ENCODE measurements around a stretch of chr16.

DNA sequence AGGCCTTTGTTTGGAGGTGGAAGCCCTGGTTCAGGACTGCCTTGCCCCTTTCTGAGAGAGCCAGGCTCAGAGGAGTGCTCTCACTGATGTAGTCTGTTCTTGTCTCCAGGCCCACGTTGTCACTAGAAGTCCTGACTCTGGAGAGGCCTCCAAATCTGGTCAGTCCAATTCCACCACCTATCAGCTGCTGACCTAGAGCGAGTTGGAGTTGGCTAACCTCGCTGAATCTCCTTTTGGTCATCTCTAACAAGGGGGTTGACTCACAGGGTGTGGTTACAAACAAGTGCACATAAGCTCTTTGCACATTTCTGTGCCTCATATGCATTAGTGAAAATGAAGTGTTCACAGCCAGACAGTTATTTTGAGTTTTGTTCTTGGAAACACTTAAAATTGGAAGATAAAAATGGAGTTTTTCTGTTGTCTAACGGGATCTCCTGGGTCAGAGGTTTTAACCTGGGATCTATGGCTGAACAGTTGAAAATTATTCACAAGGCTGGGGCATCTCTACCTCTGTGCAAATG, 11.8 kb upstream of the EDC4 start:
- PRO-cap: no peak

- PRO-cap: bidirectional peak, plus-strand start at chr16:67873679, minus-strand start at chr16:67873545
Measured at GRCh38 chr16:67873485-67873881, 631 bp downstream of the EDC4 start.

- PRO-cap: no peak
Measured at GRCh38 chr16:67987227-67988138, 7.2 kb upstream of the DPEP3 start.

DNA sequence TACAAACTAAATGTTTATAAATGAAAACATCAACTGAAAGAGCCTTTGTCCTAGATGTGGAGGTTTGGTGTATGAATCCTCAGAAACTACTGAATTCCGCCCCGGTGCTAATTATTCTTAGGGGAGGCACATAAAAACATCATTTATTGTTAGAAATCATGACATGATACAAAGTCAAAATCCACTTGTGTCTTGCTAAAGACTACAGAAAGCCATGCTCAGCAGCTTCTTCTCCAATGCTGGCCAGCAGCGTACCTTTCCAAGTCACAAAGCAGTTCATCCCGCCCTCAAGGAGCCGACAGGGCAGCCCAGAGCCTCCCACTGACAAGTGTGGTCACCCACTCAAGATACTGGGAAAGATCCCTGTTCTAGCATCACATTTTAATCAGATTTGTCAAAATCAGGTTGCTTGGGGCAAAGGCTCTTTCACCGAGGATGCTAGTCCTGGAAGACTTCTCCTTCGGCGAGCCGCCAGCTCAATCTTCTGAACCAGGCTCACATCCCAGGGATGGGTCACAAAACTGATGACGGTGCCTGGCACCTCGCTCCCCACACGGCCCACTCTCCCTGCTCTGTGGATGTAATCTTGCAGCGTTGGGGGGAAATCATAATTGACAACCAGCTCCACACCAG, 1.7 kb downstream of the DDX28 start:
- PRO-cap: no peak

DNA sequence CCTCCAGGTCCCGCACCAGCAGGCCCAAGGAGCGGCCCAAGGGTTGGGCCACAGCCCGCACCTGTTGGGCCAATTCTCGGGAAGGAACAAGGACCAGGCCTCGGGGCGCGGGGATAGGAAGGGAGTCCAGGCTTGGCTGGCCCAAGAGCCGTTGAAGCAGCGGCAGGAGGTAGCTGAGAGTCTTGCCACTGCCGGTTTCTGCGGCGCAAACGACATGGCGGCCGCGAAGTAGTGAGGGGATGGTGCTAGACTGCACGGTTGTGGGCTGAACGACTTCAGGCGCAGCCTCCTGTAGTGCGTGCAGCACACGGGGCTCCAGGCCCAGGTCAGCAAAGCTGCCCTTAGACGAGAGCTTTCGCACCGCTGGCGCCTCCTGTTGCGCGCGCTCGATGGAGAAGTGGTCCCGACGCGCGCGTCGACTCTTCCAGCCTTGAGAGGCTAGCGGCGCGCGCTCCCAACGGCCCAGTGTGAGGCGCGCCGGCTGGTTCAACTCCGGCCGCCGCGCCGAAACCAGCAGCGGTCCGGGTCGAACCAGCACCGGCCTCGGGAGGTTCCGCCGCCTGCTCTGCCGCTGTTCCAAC, 454 bp downstream of the DDX28 start:
- PRO-cap: bidirectional peak, plus-strand start at position 468 of the sequence, minus-strand start at position 440 of the sequence

DNA sequence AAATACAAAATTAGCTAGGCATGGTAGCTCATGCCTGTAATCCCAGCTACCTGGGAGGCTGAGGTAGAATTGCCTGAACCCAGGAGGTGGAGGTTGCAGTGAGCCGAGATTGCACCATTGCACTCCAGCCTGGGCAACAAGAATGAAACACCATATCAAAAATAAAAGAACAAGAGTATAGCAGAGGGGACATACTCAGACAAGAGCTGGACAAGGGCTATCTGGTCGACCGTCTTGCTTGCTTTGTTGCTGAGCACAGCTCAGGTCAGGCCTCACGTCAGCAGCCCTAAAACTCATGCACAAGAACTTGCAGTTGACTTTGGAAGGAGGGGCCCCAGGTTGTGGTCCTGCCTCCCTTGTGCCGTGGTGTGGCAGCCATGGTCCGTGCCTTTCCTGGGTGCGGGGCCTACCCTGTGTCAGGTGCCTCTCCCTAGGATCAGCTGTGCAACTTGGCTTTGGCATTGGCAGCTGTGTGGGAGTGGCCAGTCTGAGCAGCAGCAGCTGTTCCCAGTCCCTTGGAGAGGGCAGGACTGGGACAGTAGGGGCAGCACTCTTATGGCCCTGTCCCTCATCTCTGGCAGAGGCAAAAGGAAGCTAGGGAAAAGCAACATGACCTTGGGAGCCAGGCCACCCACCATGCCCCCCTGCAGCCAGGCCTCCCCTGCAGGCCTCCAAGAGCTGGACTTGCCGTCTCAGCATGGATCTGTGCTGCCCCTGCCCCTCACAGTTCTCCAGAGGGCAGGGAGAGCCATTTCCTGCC, 15.8 kb upstream of the NFATC3 start:
- PRO-cap: no peak

DNA sequence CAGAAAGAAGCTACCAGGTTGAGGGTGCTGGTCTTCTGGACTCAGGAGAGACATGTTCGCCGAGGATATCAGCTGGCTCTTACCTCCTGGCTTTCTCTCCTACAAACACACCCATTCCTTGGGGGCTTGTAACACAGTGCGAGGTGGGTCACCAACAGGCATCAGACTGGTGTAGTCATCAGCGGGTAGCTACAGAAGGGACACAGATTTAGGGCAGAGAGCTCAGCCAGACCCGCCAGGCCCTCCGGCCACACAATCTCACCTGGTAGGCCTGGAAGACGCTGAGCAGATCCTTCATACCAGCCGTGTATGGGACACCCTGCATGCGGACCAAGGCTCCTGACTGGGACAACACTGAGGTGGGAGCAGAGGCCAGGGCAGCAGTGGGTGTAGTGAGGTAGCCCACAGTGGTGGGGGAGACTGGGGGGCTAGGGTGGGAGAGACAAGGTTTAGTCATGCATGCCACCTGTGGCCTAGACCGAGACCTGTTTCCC, 5.8 kb downstream of the ESRP2 start:
- PRO-cap: no peak

DNA sequence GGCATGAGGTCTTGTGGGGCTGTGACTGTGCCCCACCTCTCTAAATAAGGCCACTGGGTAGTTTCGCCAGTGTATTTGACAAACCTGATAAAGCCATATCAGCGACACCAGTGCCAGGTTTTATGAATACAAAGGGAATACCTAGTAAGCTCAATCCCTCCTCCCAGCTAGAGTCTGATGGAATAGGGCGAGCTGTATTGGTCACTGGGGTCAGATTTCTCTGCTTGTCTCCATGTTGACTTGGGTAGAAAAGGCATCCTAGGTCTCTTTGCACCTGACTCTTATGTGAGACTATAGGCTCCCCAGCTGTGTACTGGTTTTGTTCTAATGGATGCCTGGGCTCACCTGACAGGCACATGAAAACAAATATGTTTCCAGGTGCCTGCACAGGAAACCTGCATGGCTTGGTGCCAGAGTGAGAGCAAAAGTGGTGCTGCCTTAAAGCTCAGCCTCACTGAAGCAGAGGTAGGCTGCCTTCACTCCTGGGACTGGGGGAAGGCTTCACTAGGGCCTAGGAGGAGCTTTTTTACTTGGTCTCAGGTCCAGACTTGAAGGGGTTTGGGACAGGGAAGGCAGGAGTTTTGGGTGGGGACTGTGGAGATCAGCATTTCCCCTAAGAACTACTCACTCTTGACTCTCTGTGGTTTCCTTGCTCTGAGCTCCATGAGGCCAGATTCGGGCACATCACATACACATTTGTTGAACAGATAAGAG, 8.4 kb downstream of the SLC7A6 start:
- PRO-cap: no peak

GRCh38 chr16:68309822-68310139, 965 bp downstream of the SLC7A6OS start:
- PRO-cap: no peak

DNA sequence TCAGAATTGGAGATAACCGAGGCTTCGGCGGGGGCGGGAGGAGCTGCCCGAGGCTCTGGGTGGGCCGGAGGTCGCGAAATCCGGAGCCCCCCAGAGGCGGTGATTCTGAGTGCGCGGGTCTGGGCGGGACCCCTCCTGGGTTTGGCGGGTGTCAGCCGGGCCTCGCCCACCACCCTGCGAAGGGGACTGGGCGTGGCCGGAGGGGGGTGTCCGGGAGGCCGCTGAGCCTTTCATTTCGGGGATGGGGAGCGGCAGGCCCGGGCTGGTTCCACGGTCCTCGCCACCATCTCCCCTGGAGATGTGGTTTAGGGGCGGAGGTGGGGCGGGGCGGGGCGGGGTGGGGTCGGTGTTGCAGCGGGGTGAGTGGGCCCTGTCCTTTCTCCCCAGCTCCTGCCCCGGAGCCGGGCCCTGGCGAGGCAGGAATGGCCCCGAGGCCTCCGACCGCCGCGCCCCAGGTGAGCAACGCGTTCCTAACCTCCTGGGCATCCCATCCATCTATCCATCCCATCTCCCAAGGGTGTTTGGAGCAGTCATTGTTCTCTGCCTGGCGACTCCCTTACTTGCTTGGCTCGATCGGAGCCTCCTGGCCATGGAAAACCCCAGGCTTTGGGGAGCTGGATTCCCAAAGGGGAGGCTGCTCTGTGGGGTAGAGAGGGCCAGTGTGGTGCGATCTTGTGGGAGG, 421 bp downstream of the ZFP90 start:
- PRO-cap: no peak

- PRO-cap: no peak
Measured at GRCh38 chr16:68635870-68636668, 9.0 kb upstream of the CDH3 start.

GRCh38 chr16:68658250-68659119, 13.4 kb downstream of the CDH3 start:
- PRO-cap: no peak

DNA sequence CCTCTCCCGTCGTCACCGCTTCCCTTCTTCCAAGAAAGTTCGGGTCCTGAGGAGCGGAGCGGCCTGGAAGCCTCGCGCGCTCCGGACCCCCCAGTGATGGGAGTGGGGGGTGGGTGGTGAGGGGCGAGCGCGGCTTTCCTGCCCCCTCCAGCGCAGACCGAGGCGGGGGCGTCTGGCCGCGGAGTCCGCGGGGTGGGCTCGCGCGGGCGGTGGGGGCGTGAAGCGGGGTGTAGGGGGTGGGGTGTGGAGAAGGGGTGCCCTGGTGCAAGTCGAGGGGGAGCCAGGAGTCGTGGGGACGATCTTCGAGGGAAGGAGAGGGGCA, 405 bp downstream of the CDH1 start:
- PRO-cap: no peak

DNA sequence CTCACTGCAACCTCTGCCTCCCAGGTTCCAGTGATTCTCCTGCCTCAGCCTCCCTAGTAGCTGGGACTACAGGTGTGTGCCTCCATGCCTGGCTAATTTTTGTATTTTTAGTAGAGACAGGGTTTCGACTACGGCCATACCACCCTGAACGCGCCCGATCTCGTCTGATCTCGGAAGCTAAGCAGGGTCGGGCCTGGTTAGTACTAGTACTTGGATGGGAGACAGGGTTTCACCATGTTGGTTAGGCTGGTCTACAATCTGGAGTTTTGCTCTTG, 5.2 kb downstream of the CDH1 start:
- PRO-cap: no peak

- PRO-cap: no peak
Measured at GRCh38 chr16:68757489-68757946, 20.4 kb downstream of the CDH1 start.

- PRO-cap: no peak
Measured at GRCh38 chr16:68779885-68780294, 42.8 kb downstream of the CDH1 start.

GRCh38 chr16:68834574-68835477, 8.5 kb upstream of the TANGO6 start:
- PRO-cap: no peak

DNA sequence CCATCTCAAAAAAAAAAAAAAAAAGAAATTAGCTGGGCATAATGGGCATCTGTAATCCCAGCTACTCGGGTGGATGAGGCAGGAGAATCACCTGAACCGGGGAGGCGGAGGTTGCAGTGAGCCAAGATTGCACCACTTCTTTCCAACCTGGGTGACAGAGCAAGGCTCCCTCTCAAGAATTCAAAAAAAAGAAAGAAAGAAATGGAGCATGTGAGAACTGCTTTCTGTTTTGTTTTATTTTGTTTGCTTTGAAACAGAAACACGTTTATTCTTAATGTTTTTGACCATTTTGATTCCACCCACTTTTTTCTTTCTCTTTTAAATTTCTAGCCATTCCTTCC, 47.9 kb downstream of the TANGO6 start:
- PRO-cap: no peak

GRCh38 chr16:69187264-69188244, 590 bp downstream of the SNTB2 start:
- PRO-cap: bidirectional peak, plus-strand start at chr16:69187806, minus-strand start at chr16:69187612; unidirectional peak, minus-strand start at chr16:69188085

- PRO-cap: no peak
Measured at GRCh38 chr16:69445040-69445508, 20.7 kb downstream of the CYB5B start.

Measured in neuron (in vitro differentiated cells).